Astrocyte (in vitro differentiated cells and primary cell): Measurements from ENCODE around the genes HOXB6, GIP and KAT7.

DNA sequence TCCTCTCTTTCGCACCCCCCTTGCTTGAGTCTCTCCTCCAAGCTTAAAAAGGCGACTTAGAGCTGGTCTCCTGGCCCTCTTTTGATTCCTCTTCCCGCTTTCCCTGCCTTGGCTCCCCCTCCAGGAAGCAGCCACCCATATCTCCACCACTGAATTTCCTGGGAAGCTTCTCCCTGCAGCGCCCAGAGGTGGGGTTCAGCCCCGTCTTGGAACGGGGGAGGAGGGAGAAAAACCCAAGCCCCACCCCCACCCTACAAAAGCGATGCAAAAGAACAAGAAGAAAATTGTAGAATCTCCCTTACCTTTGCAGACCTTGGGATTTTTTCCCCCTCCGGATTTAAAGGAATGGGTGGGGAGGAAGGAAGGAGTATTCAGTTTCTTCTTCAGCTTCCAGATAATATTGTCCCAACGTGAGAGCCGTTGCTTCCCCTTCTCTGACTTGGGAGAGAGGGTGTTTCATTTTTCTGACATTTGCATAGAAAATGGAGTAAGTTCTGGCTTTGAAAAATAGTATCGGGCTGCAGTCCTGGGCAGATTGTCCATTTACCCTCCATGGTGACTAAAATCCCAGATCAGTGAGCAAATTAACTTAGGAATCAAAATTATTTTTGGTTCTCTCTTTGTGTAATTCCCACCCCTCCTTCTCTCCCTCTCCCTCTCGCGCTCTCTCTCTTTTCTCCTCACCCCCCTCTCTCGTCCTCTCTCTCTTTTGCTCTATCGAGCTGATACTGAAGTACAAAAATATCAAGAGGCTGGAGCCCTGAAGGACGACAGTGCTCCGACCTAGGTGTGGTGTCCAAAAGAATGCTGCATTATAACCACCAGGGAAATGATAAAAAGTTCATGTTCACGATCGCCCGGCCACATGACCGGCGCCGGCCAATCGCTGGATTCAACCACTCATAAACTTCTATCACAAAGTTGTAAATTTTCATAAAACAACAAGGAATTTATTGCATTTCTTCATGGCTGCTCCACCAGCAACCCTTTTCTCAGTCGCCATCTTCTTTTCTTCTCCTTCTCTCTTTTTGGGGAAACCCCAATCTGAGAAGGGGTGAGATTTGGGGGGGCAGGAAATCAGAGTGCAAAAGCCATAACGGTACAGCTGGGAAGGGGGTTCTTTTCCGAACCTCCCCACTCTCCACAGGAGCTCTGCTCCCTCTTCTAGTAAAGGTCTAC, at the start of gene HOXB6:
Gene HOXB6 (minus strand): TSS at position 809 of the 1,179 bp plus-strand sequence.
- PRO-cap = no peak
- RRBS, 2 experiments = no CpG with 5 or more reads among the region's 27 CpGs

DNA sequence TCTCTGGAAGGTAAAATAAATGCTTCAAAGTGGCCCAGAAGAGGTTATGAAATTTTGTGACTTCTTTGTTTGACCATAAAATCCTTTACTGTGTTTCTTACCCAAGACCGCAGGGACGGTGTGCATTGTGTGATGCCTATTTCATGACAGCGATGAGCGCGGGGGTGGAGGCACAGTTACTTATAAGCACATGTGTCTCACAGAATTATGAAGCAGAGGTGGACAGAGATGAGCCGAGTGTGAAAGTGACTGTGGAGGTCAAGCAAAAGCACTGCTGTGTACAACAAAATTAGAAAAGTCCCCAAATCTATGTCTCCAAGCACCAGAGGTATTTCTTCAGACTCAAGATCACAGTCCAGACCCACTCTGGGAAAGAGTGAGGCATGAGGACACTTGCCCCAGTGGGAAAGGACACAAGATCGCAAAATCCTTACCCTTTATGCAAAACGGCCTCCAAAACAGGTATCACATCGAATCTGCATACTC, 4.2 kb upstream of the HOXB9 start:
- PRO-cap = no peak
- RRBS, 2 experiments = no CpG with 5 or more reads among the region's 9 CpGs

- PRO-cap = no peak
- RRBS, 2 experiments = under 1 to 1% methylated on average over 9 of the region's 39 CpGs
Measured at GRCh38 chr17:48719600-48720285, 2.6 kb downstream of the PRAC1 start.

DNA sequence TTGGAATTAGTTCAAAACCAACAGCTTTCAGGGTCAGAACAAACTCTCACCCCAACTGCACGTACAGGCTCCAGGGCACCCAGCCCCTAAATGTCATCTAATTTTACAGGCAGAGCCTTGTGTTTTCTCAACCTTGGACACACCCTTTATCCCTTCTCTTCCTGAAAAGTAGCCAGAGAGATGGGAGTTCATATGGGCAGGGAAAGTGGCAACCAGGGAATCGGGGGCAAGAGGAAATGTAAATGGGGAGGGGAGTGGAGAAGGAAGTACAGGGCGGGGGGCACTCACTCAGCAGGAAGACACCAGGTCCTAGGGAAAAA, 16.1 kb downstream of the TTLL6 start:
- PRO-cap = no peak
- RRBS, 2 experiments = no CpG with 5 or more reads among the region's 3 CpGs

GRCh38 chr17:48908015-48908347, 226 bp upstream of the UBE2Z start:
- PRO-cap = bidirectional peak, plus-strand start at chr17:48908407, minus-strand start at chr17:48908302
- RRBS, 2 experiments = no CpG with 5 or more reads among the region's 17 CpGs

DNA sequence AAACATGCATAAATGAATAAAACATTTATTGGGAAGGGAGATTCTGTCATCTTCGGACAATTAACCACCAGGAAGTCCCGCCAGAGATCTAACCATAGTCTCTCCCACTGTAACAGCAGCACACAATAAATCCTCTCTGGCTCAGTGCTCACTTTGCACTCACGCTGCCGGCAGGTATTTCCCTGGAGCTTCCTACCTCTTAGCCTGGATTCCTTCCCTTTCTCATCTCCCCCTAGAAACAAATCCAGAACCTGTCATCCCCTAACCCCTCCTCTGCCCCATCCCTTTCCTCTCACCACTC, 1.6 kb downstream of the GIP start:
- PRO-cap = no peak
- RRBS, 2 experiments = no CpG with 5 or more reads among the region's 4 CpGs

DNA sequence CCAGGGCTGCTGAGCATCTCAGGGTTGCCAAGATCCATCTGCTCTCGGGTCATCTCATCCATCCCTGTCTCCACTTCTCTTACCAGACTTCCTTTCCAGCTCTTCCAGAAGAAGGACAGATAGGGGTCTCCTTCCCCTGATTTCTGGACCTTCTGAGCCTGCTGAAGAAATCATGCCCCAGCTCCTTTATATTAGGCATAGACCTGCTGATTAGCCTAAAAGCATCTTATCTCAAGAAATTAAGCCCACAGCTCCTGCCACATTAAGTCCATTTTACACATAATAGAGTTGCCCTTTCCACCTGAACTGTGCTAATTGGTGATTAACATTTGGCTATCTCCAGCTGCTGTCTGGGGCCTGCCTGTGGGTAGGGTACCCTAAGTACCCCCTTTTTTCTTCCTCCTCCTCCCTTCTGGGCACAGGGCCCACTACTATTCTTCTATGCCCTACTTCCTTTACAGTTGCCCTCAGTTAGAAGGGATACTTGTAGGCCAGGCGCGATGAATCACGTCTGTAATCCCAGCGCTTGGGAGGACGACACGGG, at the start of gene GIP:
Gene GIP (minus strand): TSS at position 163 of the 544 bp plus-strand sequence.
- PRO-cap = no peak
- RRBS, 2 experiments = no CpG with 5 or more reads among the region's 7 CpGs

- PRO-cap = no peak
- RRBS, 2 experiments = no CpG with 5 or more reads among the region's 1 CpG
Measured at GRCh38 chr17:48994460-48994772, 2.8 kb upstream of the IGF2BP1 start.

DNA sequence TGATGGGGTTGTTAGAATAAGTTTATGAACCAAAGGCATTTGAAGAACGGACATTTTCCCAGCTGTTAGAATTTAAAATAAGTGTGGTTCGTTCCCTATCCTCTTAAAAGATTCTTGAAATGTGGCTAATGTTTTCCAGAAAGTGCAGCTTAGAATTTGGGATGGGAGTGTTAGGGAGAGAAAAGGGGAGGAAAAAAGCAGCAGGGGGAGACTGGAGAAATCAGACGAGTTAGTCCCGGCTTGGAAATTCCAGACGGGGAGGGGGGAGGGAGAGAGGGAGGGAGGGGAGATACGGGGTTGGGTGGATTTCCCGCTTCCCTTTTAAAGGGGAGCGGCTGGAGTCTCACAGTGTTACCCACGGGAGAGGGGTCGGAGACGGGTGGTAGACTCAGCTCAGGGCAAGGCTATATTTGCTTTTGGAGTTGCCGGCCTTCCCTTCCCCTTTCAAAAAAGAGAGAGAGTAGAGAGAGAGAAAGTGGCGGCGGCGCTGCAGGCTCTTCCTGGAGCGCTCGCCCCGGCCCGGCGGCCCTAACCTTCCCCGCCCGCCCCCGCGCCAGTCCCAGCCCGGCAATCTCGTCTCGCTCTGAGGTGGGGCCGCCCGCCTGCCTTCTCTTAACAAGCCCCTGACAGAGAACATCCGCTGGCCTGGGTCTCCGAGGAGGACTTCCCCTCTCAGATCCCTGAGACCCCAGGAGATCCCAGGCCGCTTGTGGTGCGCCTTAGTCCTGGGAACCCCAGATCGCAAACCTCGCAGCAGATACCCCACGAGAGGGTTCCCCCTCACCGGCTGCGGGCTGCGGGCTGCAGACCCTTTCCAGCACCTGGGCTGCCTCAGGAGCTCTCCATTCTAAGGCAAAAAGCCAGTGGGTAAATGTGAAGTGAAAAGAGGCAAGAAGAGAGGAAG, 6.6 kb downstream of the IGF2BP1 start:
- PRO-cap = unidirectional peak, plus-strand start at position 351 of the sequence
- RRBS, 2 experiments = 2% methylated on average over 12 of the region's 39 CpGs

DNA sequence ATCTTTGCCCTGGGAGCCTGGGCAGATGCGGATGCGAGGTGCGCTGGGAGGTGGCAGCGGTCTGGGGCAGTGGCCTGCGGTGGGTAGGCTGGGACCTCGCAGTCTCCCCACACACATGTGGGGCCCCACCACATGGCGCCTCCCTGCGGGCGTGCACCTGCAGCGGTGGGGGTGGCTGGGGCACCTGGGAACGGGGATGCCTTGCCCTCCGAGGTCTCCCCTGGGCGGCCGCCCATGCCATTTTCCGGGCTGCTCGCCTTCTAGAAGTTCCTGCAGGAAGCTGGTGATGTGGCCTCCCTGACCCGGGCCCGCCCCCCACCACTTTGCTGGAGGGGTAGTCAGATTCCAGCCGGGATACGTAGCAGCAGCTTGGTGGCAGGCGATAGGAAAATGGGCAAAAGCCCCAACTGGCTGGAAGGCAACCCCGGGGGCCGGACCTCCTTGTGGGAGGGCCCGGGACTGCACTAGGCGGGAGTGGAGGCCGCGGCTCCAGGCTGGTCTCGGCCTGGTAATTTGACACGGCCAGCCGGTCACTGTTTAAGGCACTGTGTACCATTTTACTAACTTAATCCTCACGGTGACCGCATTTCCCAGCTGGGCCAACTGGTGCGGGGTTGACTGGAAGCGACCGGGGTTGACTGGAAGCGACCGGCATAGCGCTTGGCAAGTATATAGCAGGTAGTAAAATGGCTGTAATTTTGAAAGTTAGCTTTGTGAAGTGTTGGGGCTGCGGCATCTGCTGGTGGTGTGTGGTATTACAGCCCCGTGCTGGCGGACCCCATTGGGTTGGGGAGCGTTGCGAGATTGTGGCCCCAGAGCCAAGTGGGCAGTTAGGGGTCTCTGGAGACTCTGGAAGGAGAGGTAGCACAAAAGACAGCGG, 38.5 kb downstream of the IGF2BP1 start:
- PRO-cap = no peak
- RRBS, 2 experiments = 60 to 67% methylated on average over 12 to 15 of the region's 44 CpGs

- PRO-cap = no peak
- RRBS, 2 experiments = no CpG with 5 or more reads among the region's 4 CpGs
Measured at GRCh38 chr17:49225462-49225751, 5.2 kb downstream of the PHOSPHO1 start.

GRCh38 chr17:49360206-49360425, 1.9 kb downstream of the ZNF652 start:
- PRO-cap = no peak
- RRBS, 2 experiments = no CpG with 5 or more reads among the region's 2 CpGs

DNA sequence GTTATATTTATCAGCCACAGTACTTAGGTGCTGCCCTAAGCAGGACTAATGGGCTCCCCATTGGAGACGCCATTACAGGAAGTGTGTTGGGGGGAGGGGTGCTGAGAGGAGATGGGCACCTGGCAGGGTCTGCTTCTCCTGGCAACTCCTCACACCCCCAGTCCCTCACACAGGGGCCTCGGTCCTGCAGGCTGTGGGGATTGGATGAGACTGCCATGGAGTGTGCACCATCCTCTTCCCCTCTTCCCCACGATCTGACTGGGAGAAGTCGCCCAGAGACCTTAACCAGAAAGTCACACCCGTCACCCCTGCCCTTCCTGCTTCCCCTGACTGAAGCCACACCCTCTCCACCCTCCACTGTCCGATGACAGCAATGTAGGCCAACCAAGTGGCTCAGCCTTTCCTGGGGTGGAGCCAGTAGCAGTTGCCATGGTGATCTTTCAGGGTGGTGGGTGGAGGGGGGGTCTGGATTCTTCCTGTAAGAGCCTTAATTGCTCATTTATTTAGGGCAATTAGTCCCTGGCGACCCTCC, 37.4 kb upstream of the PHB1 start:
- PRO-cap = no peak
- RRBS, 2 experiments = no CpG with 5 or more reads among the region's 7 CpGs

- PRO-cap = no peak
- RRBS, 2 experiments = under 1 to 3% methylated on average over 5 of the region's 43 CpGs
Measured at GRCh38 chr17:49567726-49568568, 7.7 kb upstream of the NXPH3 start.

DNA sequence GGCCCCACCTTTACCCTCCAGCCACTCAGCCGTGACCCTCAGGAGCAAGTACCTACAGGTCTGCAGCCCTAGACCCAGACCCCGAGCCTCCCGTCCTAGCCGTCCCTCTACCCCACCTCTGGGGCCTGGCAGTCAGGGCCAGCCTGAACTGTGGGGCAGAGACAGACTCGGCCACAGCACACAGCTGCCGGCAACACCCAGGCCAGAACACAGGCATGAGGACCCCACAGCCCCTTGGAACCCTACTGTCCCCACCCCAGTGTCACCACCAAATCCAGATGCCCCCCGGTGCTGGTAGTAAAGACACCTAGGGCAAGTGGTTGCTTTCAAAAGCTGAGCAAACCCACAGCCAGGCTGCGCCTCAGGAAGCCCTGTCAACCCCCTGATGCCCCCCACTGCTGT, 1.4 kb downstream of the NXPH3 start:
- PRO-cap = no peak
- RRBS, 2 experiments = 13 to 38% methylated on average over 1 to 2 of the region's 8 CpGs

DNA sequence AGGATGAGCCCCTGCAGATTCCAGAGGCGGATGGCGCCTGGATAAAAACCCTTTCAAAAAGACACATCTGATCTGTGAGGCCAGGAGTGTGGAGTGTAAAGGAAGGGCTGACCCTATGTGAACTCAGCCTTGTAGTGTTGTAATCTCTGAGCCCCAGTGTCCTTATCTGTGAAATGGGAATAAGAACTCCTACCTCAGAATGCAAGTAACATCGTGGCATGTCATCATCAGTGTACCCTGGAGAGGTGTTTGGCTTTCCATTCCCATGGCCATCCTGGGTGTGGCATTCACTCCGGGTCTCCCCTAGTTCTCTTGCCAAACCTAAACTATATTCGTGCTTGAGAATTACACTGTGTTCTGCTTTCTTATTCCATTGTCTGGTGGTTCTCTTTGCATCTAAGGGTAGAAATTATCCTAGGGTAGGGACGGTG, 1.9 kb downstream of the NXPH3 start:
- PRO-cap = no peak
- RRBS, 2 experiments = no CpG with 5 or more reads among the region's 6 CpGs

GRCh38 chr17:49633129-49633446, 44.8 kb downstream of the SPOP start:
- PRO-cap = no peak
- RRBS, 2 experiments = no CpG with 5 or more reads among the region's 2 CpGs

DNA sequence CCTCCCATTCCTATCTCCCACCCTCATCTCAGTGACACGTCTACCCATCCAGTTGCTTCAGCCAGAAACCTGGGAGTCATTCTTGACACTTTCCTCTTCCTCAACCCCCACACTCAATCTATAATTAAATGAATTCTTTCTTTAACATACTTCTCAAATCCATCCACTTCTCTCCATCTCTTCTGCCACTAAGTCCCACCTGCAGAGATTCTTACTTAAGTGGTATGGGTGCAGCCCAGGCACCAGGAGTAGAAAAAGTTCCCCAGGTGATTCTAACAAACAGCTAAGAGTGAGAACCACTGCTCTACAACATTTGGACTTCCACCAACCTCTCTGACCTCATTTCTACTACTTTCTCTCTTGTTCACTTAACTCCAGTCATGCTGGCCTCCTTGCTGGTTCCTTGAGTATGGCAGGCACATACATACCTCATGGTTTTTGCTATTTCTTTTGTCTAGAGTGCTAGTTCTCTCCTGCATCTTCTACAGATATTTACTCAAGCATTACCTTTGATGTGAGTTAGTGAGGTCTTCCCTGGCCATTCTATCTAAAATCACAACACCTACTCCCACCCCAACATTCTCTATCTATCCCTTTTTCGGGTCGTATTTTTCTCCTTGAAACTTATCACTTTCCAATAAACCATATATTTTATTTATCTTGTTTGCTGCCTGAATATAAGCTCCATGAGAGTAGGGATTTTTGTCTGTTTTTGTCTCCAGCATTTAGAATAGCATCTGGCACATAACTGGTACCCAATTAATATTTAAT, 17.9 kb downstream of the SPOP start:
- PRO-cap = no peak
- RRBS, 2 experiments = no CpG with 5 or more reads among the region's 3 CpGs

DNA sequence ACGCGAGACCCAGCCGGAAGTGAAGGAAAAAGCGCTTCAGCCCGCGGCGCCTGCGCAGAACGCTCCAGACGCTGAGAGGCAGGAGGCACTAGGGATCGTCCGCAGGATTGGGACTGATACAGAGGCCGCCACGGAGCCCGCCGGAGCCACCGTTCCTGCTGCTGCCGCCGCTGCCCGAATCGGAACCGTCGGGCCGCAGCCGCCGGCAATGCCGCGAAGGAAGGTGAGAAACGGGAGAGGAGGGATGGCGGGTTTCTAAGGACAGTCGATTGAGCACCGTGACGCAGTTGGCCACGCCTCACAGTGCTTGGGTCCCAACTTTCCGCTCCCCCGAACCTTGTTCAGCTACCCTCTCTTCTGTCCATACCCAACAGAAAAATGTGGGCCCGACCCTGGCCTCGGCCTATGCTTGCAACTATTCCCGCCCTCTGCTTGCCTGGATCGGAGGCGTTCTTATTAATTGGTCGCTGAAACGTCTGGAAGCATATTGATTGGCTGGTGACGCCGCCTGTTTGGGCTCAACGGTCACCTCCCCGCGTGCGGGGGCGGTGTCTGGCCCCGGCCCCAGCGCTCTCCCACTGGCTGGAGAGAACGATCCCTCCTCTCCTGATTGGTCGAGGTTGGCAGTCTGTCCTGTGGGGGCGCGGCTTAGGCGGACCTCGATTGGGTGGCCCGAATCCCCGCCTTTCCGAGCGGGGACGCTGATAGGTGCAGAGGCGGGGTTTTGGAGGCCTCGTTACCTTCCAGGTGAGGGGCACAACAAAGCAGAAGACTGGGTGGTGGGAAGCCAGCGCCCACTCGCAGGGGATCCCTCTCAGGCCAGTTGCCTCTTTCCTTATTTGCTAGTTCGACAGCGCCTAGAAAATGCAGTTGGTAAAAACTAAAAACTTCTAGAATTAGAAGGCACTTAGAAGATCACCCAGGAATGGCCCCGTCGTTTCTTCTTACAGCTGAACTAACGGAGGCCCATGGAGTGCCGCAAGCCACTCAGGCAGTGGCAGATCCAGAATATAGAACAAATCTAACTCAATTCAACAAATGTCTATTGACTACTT, at the start of gene KAT7:
Gene KAT7 (plus strand): TSS at position 55 of the 1,055 bp plus-strand sequence.
- PRO-cap = bidirectional peak, plus-strand start at position 55 of the sequence, minus-strand start outside the sequence; bidirectional peak, plus-strand start at position 408 of the sequence, minus-strand start at position 380 of the sequence
- RRBS, 2 experiments = under 1 to 2% methylated on average over 11 to 21 of the region's 73 CpGs

DNA sequence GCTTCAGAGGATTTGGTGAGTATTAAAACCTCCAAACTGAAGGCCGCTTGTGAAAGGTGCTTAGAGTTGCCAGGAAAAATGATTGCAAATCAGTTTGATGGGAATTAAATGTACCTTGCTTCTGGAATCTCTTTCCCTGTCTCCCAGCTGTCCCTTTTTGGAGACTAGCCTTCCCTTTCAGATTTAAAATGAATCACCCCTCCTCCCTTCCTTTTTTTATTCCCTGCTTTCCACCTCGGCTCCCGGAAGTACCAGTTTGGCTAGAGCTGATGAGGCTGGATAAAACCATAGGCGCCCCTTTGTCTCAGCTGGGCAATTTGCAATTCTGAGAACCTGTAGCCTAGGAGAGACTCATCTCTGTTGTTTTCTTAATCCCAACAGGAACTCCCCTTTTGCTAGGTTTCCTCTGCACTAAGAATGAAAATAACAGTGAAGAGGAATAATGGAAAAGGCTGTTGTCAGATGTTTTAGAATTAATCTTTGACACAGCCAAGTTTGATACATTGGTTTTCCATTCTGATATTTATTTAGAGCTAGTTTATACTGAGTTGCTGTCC, 27.5 kb downstream of the KAT7 start:
- PRO-cap = no peak
- RRBS, 2 experiments = no CpG with 5 or more reads among the region's 4 CpGs